Left lobe of liver (tissue), 1 donor: ENCODE data around the genes SPOP and RSAD1.

- PRO-cap = no peak
Observed at GRCh38 chr17:49577576-49578006, 1.9 kb downstream of the NXPH3 start.

DNA sequence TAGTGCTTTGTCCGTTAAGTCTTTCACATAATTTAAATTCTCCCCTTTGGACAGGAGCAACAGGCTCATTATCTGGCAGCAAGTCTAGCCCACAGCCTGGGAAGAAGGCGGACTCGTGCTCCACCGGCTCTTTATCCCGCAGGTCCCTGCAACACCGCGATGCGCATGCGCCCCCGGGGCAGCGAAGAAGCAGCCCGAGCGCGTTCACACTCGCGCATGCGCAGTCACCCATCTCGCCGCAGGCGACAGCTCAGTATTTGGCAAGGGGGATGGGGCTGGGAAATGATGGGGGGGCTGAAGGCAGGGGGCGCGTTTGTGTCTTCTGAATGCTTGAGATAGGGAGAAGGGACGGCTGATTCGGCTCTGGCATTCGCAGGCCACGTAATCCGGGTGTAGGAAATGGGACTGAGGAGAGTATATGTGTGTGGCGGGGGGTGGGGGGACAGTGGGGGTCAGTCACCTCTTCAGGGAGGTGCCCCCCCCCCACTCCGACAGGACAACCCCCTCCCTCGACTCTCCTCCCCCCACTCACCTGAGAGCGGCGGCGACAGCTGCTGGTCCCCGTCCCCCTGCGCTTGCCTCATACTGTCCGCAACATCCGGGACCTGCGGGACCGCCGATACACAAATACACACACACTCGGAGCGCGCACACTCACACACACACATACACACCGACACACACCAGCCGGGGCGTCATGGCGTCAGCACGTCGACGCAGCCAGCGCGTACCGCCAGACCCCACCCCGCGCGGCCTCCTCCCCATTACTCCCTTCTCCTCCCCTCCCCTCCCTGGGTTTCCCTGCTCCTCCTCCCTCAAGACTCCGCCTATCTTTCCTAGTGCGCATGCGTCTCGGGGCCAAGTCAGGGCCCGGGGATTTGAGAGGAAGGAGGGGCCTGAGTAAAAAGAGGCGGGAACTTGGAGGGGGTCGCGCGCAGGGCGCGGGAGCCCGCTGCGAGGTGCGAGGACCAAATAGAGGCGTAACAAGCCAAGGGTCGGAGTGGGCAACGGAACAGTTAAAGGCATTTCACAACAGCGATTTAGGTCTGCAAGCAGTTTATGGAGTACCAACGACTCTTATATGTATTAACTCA, at the start of gene SPOP:
TSS of gene SPOP (minus strand) at position 697 of the 1,094 bp plus-strand sequence.
- PRO-cap = bidirectional peak, plus-strand start at position 217 of the sequence, minus-strand start at position 107 of the sequence; bidirectional peak, plus-strand start at position 903 of the sequence, minus-strand start at position 641 of the sequence

GRCh38 chr17:49730010-49730674, 22.4 kb upstream of the SLC35B1 start:
- PRO-cap = no peak

- PRO-cap = no peak
Observed at GRCh38 chr17:49763149-49763641, 736 bp downstream of the FAM117A start.

DNA sequence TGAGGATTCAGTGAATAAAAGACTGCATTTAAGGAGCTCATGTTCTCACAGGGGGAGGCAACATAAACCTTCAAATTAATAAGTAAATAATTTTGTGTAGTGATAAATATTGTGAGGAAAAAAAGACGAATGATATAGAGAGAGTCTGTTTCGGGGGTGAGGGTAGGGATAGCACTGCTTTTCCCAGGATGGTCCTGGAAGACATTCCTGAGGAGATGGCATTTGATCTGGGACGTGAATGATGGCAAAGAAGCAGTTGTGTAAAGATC, 18.6 kb downstream of the KAT7 start:
- PRO-cap = no peak

DNA sequence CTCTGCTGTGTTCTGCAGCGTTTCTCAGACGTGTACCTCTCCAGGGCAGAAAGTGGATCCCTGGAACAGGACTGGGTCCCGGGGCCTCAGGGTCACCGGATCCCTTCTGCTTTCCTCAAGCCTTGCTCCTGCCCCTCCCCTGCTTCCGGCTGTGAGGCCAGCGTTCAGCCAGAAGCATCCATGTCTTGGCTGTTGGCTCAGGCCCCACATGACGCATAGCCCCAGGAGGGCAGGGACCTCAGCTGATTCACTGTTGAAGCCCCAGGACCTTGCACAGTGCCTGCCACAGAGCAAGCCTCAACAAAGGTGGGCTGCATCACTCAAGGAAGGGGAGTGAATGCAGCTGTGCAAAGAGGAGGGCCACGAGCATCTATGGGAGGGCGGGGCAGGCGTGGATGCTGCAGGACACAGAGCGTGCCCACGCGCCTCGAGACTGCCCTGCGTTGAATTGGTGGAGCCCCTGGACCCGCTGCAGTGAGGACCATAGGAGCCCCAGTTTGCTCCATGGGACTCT, 28.3 kb upstream of the ITGA3 start:
- PRO-cap = no peak

- PRO-cap = no peak
Observed at GRCh38 chr17:50089541-50090631, 5.3 kb upstream of the PDK2 start.

- PRO-cap = bidirectional peak, plus-strand start at chr17:50151818, minus-strand start at chr17:50151795; unidirectional peak, minus-strand start at chr17:50151853; bidirectional peak, plus-strand start at chr17:50152185, minus-strand start at chr17:50152099
Observed at GRCh38 chr17:50151585-50152695, 1.5 kb upstream of the PPP1R9B start.

GRCh38 chr17:50169907-50170339, 4.1 kb downstream of the SGCA start:
- PRO-cap = unidirectional peak, plus-strand start at chr17:50170150

DNA sequence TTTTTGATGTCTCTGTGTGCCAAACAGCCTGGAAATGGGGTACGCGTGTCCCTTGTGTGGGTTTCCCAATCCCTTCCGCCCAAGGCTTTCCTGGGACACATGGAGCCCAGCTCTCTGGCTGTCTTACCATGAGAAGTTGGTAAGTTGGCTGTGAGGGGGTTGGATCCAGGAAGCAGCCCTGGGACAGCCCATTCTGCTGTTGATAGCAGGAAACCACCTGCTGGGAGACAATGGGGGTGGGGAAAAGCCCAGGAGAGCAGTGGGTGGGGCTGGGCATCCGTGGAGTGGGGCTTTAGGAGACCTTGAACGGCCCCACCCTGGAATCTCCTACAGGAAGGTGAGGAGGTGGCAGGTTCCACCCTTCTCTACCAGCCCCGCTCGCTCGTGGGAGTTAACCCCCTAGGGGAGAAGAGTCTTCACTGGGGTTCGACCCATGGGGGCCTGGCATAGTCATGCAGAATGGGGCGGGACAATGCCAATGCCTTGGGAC, 5.8 kb downstream of the TMEM92 start:
- PRO-cap = no peak

- PRO-cap = no peak
Observed at GRCh38 chr17:50289338-50289676, 15.0 kb downstream of the TMEM92 start.

GRCh38 chr17:50345552-50345991, 354 bp upstream of the XYLT2 start:
- PRO-cap = bidirectional peak, plus-strand start at chr17:50346135, minus-strand start at chr17:50345934

DNA sequence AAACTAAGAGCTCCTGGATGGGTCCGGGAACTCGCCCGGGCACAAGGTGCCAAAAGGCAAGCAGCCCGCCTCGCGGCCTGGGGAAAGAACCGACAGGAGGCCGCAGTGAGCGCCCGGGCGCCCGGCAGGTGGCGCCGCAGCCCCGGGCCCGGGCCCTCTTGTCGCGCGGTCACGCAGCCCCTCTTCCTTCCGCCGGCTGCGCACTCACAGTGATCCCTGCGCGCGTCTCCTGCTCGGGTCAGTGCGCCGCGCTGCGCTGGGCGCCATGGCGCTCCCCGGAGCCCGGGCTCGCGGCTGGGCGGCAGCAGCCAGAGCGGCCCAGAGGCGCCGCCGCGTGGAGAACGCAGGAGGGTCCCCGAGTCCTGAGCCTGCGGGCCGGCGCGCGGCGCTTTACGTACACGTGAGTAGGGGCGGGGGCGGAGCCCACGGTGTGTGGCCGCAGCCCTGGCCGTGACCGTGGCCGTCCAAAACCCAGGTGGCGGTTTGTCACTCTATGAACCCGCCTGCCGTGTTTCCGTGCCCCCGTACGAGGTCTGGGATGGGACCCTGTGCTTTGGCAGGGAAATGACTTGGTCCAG, at the start of gene RSAD1:
TSS of gene RSAD1 (plus strand) at position 241 of the 578 bp plus-strand sequence.
- PRO-cap = bidirectional peak, plus-strand start at position 241 of the sequence, minus-strand start outside the sequence; bidirectional peak, plus-strand start at position 419 of the sequence, minus-strand start at position 364 of the sequence

- PRO-cap = no peak
Observed at GRCh38 chr17:50482436-50483003, 3.9 kb downstream of the RSAD1 start.

DNA sequence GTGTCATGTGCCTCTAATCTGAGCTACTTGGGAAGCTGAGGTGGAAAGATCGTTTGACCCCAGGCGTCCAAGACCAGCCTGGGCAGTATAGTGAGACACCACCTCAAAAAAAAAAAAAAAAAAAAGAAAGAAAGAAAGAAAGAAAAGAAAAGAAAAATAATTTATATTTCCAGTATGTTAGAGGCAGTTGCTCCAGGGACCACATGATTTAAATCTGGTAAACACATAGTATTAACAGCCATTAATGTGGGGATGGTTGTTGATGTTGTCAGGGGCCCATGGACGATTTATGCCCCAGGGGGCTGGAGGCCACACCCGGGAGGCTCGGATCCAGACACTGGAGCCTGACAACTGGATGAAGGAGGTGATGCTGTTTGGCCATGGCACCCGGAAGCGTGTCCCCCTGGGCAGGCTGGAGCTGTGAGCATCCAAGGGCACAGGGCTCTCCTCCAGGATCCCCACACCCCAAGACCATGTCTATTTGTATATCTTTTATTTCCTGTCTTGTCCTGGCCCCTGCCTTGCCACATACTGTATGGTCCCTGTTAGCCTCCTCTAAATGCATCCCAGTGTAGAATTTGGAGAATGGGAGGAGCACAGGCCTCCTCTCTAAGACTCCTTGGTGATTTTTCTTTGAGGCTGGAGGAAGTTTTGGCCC, 4.5 kb downstream of the RSAD1 start:
- PRO-cap = no peak

DNA sequence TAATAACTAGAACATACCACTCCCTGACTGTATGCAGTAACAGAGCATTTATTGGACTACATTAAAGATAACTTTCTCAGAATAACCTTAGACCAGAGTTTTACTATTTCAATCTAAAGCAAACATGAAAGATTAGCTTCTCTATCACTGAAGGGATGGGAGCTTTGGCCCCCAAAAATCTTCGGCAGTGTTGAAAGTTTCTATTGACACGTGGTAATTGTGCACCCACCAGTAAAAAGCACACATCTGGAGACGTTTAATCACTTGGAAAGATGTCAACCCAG, 5.1 kb downstream of the MYCBPAP start:
- PRO-cap = no peak

GRCh38 chr17:50521813-50522304, 10.7 kb upstream of the EPN3 start:
- PRO-cap = no peak

GRCh38 chr17:50533409-50534268, 1.1 kb downstream of the EPN3 start:
- PRO-cap = no peak

- PRO-cap = no peak
Observed at GRCh38 chr17:50547564-50548290, 753 bp downstream of the SPATA20 start.

GRCh38 chr17:50583626-50584474, 23.3 kb downstream of the CACNA1G start:
- PRO-cap = no peak